ENCODE measurements around a stretch of chr1.

GRCh38 chr1:2584149-2584588, 2.4 kb upstream of the PRXL2B start:
- PRO-cap: no peak

DNA sequence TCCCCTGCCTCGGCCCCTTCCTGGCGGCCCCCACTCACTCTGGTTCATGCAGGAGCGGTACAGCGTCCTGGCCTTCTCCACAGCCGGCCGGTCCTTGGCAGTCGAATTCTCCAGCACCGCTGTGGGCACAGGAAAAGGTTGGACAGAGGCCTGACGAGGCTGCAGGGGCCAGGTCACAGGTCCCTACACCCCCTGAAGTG, 22.6 kb downstream of the PRXL2B start:
- PRO-cap: no peak

GRCh38 chr1:3063538-3064277, 5.3 kb upstream of the PRDM16 start:
- PRO-cap: no peak

GRCh38 chr1:3074173-3075270, 5.5 kb downstream of the PRDM16 start:
- PRO-cap: no peak

- PRO-cap: no peak
Observed at GRCh38 chr1:3127869-3128450, 59.0 kb downstream of the PRDM16 start.

DNA sequence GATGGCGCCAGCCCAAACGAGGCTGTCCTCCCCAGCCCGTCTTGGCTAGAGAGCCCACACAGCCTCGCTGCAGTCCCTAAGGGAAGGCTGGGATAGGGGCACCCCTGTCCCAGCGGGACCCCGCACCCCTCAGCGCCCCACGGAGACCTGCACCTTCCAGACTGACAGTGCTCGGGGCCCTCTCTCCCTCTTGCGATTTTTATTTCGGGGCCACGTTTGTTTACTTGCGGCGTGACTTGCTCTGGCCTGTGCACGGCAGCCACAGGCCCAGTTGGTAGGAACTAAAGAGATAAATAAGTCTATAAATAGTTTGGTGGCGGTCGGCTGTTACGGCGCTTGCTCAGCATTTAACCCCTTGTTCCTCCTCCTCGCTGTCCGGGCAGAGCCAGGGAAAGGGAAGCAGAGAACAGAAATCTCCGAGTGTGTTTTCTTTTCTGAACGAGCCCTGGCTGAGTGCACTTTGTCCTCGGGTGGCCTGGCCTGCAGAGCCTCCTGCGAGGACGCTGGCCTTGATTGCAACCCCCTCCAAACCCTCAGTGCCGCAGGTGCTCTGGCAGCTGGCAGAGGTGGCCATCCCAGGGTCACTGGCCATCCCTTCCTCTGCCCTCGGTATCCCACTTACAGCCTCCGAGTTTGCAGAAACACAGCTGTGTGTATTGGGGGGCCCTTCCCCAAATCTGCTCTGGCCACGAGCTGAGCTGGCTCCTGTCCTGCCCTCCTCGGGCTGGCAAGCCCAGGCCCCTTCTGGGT, 102.1 kb downstream of the PRDM16 start:
- PRO-cap: no peak

- PRO-cap: no peak
Observed at GRCh38 chr1:3174806-3175327, 105.9 kb downstream of the PRDM16 start.

- PRO-cap: no peak
Observed at GRCh38 chr1:3185963-3186964, 117.3 kb downstream of the PRDM16 start.

- PRO-cap: no peak
Observed at GRCh38 chr1:3314740-3315535, 139.5 kb upstream of the ARHGEF16 start.

GRCh38 chr1:3334696-3335414, 119.6 kb upstream of the ARHGEF16 start:
- PRO-cap: no peak

- PRO-cap: no peak
Observed at GRCh38 chr1:3350246-3351165, 104.0 kb upstream of the ARHGEF16 start.

GRCh38 chr1:3366058-3366524, 88.4 kb upstream of the ARHGEF16 start:
- PRO-cap: unidirectional peak, minus-strand start at chr1:3366455

- PRO-cap: no peak
Observed at GRCh38 chr1:3397342-3397987, 57.0 kb upstream of the ARHGEF16 start.

DNA sequence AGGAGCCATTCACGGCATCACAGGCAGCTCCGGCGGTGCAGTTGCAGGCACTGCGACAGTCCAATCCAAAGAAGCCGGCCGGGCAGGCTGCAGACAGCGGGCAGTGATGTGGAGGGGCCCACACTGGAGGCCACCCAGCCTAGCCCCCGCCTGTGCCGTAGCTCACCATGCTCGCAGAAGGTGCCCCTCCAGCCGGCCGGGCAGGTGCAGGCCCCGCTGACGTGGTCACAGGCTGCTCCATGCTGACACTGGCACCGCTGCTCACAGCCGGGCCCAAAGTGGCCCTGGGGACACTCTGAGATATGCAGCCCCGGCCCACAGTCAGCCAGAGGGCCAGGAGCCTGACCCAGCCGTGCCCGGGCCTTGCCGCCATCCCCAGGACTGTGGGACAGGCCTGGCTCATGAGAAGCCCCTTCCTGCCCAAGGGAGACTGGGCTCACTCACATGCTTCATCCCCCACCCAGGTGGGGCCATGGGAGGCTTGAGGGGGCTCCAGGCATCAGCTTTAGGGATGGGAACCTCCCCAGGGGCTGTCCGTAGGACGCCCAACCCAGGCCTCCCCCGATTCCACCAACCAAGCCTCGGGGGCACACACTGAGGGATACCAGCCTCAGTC, 45.3 kb downstream of the ARHGEF16 start:
- PRO-cap: no peak

- PRO-cap: no peak
Observed at GRCh38 chr1:3504007-3504718, 49.7 kb downstream of the ARHGEF16 start.

GRCh38 chr1:3545960-3546236, 65.4 kb downstream of the MEGF6 start:
- PRO-cap: no peak

DNA sequence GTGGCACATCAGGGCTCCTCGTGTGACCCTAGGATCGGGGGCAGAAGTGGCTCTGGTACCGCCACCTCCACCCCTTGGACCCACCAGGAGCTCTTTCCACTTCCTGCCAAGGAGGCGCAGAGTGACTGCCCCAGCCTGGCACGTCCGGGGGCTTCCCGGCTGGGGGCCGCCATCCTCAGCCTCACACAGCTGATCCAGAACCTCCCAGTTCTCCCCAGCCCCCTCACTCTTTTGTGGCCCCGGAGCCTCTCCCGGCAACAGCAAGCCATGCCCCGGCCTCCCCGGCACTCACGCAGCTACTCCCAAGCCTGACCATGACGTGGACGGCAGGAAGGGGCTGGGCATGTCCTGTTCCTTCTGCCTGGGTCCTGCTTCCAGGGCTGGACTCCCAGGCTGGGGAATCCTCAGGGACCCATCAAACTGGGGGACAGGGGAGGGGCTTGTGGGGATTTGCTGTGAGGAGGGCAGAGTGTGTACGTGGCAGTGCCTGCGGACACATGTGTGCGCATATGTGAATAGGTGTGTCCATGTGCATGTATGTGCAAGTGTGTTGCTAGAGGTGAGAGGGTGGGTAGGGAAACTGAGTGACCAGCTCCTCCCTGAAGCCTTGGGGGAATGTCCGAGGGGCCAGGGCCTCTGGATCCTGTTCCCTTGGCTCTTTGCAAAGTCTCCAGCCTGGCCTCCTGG, 17.2 kb downstream of the TP73 start:
- PRO-cap: no peak

GRCh38 chr1:3771346-3771940, 1.1 kb upstream of the SMIM1 start:
- PRO-cap: no peak

- PRO-cap: unidirectional peak, minus-strand start at chr1:3858346
Observed at GRCh38 chr1:3858113-3858663, 912 bp downstream of the DFFB start.

DNA sequence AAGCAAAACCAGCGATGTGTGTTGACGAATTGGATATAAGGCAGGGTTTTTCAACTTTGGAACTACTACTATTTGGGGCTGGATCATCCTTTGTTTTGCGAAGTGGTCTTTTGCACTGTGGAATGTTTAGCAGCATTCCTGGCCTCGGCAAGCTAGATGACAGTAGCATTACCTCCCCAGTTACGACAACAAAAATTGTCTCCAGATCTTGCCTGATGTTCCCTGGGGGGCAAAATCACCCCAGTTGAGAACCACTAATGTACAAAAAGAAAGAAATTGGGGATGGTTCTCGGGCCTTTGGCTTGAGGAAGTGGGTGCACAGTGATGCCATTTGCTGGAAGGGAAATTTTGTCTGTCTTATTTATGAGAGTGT, 284.4 kb upstream of the AJAP1 start:
- PRO-cap: no peak